Mesangial cell (primary cell): ENCODE results near the gene DHCR24.

DNA sequence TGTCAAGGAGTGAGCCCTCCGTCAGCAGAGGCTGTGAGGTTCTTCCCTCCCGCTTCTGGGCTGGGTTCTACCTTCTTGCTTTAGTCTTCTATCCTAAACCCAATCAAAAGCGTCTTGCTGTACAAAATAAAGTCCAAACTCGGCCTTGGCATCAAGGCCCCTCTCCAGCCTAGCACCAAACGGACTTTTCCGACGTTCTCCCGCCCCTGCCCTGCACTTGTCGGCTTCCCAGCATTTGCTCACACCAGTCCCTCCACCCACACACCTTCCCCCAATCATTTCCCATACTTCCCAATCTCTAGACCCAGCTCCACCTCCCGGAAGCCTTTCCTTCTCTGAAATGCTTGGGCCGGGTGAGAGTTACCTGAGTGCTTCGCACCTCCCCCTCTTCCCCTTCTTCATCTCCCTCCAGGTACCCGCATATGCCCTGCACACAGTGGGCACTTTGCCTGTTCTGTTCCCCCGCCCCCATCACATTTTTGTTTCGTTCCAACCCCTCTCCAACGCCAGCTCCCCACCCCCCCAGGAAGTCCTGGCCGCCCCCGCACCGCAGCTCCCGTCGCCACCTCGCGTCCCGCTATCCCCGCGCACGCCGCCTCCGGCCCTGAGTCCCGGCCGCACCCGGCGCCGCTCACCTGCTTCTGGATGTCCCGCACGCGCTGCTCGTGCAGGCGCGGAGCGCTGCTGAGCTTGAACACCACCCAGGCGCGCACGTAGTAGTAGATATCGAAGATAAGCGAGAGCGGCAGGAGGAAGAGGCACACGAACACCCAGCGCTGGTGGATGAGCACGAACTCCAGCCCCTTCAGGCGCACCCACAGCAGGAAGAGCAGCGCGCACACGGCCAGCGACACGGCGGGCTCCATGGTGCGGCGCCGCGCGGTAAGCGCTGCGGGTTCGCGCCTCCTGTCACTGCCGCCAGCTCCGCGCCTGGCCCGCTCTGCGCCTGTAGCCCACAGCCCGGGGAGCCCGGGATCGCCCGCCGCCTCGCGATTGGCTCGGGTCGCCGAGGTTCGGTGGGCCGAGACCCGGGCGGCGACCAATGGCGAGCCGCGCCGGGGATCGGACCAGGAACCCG lies at the start of gene DHCR24:
TSS of gene DHCR24 (minus strand) at position 942 of the 1,078 bp plus-strand sequence.
- RAMPAGE, long total RNA: start-site peak on the minus strand centred at position 935 of the sequence, 31 bp wide, 1,290 reads

- RAMPAGE, long total RNA: no peak
Measured at GRCh38 chr1:54887756-54888892, 1.1 kb upstream of the DHCR24 start.

GRCh38 chr1:54995623-54996143 lies 3.0 kb upstream of the BSND start:
- RAMPAGE, long total RNA: no peak

- RAMPAGE, long total RNA: no peak
Measured at GRCh38 chr1:55068742-55069841, 29.7 kb downstream of the PCSK9 start.

GRCh38 chr1:55194427-55195307 lies 20.5 kb downstream of the USP24 start:
- RAMPAGE, long total RNA: no peak

- RAMPAGE, long total RNA: no peak
Measured at GRCh38 chr1:55580731-55581492, 365.7 kb upstream of the USP24 start.

GRCh38 chr1:56432477-56433648 lies 146.5 kb downstream of the PLPP3 start:
- RAMPAGE, long total RNA: no peak

DNA sequence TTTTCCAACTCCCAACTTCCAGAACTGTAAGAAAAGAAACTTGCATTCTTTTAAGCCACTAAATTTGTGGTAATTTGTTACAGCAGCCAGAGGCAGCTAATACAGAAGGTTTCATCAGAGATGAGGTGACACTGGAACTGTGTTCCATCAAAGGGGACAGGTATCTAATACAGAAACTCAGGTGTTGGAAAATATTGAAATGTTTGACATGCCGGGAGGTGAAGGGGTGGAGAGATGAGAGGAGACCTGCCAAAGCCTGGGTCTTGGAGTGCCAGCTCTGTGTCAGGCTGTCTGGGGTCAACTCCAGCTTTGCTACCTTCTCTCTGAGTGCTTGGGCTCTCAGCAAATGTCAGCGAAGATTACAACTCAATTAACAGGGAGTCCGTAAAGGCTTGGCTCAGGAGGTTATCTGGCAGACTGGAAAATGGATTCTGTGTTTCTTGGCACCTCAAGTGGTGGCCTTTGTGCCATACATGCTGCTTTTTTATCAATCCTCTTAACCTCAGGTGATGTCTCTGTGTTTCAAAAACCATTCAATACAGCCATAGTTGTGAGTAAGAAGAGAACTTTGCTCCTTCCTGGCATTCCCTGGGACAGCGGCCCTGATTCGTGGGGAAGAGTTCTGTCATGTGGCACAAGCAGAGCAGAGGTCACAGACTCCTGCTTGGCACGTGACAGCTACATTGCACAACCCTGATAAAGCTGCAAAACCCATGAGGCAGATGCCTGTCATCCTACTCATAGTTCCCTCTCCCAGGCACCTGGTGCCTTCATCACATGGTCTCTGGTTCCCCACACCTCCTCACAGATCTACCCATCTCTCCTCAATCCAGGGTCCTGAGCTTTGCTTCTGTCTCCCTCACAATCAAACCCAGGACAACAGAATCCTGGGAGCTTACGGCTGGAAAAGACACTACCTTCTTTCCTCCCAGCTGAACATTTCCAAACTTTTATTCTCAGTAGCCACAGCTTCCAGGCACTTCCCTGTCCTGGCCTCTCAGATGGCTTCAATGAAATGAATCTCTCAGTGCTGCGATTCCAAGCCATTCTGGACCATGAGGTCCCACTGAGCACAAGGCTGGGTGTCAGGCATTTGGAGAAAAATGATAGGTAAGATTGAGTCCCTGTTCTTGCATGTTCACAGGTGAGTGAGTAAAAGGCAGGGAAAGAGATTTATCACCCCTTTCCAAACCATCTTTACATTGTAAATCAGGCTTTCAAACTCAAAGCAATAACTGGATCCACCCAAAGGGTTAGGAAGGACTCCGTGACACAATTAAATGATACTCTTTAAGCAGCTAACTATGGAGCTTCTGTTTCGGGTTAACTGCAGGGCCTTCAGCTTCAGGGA lies 70.9 kb downstream of the PLPP3 start:
- RAMPAGE, long total RNA: no peak

- RAMPAGE, long total RNA: no peak
Measured at GRCh38 chr1:56569527-56570117, 9.7 kb downstream of the PLPP3 start.

DNA sequence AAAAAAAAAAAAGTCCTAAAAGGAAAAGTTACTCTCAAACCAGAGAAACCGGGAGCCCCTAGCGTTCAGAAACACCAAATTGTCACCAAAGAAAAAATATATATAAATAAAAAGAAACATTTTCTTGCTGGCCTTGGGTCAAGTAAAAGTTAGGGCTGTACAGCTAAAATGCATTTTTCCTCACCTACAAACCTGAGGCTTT lies 267 bp upstream of the PLPP3 start:
- RAMPAGE, long total RNA: no peak

GRCh38 chr1:56644150-56644454 lies 1.0 kb upstream of the PRKAA2 start:
- RAMPAGE, long total RNA: no peak

- RAMPAGE, long total RNA: no peak
Measured at GRCh38 chr1:56770114-56770499, 49.1 kb downstream of the FYB2 start.

DNA sequence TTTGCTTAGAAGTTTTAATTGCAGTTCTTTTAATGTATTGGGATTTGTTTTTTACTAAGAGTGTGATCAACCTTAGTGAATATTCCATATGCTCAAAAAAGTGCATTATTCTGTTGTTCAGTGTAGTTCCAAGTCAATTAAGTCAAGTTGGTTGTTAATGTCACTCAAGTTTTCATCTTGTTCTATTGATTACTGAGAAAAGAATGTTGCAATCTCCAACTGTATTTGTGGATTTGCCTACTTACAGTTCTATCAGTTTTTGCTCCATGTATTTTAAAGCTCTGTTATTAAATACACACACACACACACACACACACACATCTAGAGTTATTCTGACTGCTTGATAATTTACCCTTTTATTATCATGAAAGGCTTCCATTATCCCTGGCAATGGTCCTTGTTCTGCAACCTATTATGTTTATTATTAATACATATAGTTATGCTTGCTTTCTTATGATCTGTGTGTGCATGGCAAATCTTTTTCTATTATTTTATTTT lies 2.5 kb downstream of the C8A start:
- RAMPAGE, long total RNA: no peak

GRCh38 chr1:57034765-57035090 lies 68.9 kb upstream of the C8B start:
- RAMPAGE, long total RNA: no peak

GRCh38 chr1:57230633-57231136 lies 193.2 kb downstream of the DAB1 start:
- RAMPAGE, long total RNA: no peak

- RAMPAGE, long total RNA: no peak
Measured at GRCh38 chr1:57271069-57271754, 152.6 kb downstream of the DAB1 start.

GRCh38 chr1:57280198-57280779 lies 143.6 kb downstream of the DAB1 start:
- RAMPAGE, long total RNA: no peak

- RAMPAGE, long total RNA: no peak
Measured at GRCh38 chr1:57280976-57281879, 142.6 kb downstream of the DAB1 start.

- RAMPAGE, long total RNA: no peak
Measured at GRCh38 chr1:58545372-58545633, 1.2 kb downstream of the OMA1 start.

DNA sequence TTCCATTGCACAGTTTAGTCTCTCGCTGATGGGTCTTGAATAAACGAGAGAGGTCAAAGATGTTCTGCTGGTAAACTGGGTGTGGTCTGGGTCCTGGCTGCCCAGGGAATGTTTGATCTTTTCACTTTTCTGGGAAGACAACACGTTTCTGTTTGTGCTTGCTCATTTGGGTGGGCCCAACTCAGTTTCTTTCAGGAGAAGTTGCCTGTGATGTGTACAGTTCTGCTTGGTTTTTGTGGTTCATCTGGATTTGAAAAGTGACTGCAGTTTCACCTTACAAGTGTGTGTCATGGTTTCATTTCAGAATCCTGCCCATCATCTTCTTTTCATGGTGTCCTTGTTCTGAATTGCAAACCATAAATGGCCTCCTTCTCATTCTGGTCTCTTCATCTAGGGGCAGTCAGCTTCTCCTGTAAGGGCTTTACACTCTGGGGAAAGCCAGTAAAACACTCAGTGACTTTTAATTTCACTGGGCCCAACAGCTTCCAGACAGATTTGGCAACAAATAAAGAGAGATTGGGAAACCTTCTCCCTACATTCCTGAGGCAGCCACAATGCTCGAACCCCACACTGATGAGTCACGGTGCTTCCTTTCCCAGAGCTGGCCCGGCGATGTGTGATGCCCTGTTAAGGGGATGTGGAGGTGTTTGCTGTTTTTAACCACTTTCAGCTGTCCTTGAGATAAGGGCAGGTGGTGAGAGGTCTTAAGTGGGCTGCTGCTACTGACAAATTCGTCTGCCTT lies 7.3 kb upstream of the TACSTD2 start:
- RAMPAGE, long total RNA: no peak